SK-MEL-5 (cell line): ENCODE results near the genes AKTIP and SLC6A2.

RAMPAGE:
- cytosol, long total RNA: no peak
- long total RNA: no peak
- nucleus, long total RNA: no peak
Observed at GRCh38 chr16:53084941-53085857, 30.4 kb downstream of the CHD9 start.

DNA sequence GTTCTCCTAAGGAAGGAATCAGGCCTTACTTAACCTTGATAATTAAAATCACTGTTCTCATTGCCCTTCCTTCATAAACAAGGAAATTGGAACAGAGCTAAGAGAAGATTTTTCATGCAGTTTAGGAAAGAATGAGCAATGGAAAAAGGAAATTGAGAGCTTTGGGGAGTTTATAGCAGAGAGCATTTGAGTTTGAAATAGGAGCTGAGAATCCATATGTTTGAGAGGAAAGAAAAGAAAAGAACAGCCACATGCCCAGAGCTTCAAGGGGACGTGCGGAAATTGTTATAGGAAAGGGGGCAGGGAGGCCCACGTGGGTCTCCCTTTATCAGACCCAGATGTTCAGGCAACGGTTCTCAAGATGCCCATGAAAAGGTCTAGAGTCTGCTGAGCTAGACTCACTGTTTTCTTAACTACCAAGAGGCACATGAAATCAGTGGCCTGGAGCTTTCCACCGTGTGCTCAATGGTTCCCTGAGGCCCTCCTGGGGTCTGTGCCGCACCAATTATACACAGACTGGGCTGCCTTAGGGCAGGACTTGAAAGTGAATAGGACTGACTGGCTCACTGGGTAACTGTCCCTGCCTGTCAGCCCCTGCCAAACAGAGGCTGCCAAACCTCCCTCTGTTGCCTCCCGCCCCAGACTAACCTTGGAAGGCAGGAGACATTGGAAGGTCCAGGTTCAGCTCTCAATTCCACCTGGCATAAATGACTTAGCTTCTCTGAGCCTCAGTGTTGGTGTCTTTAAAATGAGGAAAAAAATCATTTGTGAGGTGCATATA is 31.3 kb downstream of the CHD9 start:
RAMPAGE:
- cytosol, long total RNA: no peak
- long total RNA: no peak
- nucleus, long total RNA: no peak

DNA sequence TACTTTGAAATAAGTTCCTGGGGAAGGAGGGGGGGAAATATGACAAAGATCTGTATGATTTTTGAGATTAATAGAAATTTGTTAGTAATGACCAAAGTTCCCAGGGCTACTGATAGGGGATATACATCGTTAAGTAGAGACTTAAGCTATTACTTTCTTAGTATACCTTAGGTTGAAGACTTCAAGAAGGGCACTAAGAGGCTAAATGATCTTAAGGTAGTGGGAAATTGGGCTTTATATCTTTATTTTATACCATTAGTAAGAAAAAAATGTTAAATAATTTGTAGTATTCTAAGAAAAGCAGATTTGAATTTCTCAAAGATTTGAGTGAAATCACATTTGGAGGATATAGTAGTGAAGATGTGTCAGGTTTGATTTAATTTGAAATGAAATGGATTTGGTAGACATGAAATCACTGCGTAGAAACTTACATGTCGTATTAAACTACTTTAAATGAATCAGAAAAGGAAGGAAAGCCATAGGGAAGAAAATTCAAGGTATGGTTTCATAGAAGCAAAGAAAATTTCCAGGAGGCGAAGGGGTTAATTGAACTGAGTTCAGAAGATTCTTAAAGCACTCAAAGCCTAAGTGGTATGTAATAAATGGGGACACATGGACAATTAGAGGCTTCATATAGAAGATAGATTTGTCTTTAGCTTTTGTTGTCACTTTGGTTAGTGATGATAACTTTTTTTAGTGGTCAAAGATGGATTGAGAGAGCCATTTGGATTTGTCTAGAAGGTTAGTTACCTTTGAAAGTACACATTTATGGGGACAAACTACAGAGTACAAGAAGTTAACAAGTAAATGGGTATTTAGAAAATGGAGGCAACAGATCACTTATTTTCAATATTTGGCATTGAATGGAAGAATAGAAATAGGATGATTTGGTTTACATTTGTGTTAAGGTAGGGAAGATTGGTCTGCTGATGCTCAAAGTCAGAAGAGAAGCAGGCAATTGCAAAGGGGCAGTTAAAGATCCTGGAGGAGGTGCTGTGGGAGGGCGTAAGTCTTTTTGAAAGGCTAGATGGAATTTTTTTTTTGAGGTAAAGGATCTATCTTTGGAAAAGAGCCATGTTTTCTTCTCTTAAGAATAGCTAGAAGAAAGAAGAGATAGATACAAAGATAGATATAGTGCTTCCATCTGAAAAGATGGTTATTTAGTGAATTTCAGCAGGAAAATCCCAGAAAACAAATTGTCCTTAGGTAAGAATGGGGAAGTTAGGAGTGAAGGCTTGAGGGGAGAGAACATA is 83.6 kb downstream of the CHD9 start:
RAMPAGE:
- cytosol, long total RNA: no peak
- long total RNA: no peak
- nucleus, long total RNA: no peak

RAMPAGE:
- cytosol, long total RNA: no peak
- long total RNA: no peak
- nucleus, long total RNA: no peak
Observed at GRCh38 chr16:53219594-53220185, 164.9 kb downstream of the CHD9 start.

GRCh38 chr16:53324119-53324547 is 110.1 kb upstream of the RBL2 start:
RAMPAGE:
- cytosol, long total RNA: no peak
- long total RNA: no peak
- nucleus, long total RNA: no peak

DNA sequence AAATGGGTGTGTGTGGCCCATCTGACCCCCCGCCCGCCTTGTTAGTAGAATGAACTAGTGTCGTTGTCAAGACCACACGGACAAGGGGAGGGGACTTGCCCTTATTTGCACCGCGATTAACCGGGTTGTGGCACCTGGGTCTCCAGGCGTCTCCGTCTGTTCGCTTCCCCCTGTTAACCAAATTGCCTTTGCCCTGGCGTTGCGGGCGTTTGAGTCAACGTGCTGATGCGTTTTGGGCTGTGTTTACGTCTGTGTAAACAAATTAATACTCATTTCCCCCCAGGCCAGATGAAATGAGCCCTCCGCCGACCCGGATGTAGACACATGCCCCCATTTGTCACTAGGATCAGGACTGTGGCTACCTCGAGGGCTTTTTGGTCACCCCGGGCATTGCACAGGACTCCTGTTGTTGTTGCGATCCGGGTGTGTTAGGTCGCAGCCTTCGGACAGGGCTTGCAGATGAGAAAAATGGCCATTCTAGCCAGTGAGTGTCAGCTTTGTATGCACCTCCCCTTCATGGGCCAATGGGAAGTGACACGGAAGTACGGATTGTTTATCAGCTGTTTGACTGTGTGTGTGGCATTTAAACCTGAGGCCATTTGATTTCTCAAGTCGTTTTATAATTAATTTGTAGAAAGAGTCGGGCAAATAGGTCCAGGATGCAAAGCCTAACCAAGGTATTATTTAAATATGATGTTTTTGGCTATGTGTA is 953 bp downstream of the RBL2 start:
RAMPAGE:
- cytosol, long total RNA: no peak
- long total RNA: no peak
- nucleus, long total RNA: no peak

RAMPAGE:
- cytosol, long total RNA: start-site peak on the minus strand at chr16:53503225-53503258, 112 and 73 reads in 2 replicates
- long total RNA: start-site peak on the minus strand at chr16:53503225-53503252, 78 and 50 reads in 2 replicates
- nucleus, long total RNA: start-site peak on the minus strand at chr16:53503225-53503252, 30 and 13 reads in 2 replicates
Observed at GRCh38 chr16:53502186-53503402, at the start of gene AKTIP. Gene AKTIP (minus strand): TSS chr16:53503209.

DNA sequence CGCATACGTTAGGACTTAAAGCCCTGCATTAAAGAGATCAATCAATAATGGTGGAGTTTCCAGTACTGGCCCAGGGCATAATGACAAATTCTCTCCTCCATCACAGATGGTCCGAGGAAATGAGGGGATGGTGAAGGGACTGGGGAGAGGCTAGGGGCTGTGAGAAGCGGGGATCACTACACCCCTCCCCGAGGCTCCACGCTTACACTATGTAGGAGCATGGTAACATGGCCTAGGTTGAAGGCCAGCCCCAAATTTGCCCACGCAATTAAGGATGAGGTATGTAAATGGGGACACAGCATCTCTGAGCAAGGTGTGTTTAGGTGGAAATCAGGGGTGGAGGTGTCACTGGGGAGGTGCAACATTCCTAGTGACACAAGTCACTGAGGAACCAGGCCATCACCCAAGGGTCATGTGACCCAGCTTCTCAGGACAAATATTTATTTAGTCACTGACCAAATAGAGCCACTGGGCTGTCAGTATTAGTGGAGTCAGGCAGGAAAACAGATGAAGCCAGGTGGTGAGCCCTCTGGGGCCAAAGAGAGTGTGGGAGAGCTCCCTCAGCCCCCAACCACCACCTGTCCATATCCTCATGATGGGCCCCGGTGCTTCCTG is 8.2 kb upstream of the AKTIP start:
RAMPAGE:
- cytosol, long total RNA: no peak
- long total RNA: no peak
- nucleus, long total RNA: no peak

DNA sequence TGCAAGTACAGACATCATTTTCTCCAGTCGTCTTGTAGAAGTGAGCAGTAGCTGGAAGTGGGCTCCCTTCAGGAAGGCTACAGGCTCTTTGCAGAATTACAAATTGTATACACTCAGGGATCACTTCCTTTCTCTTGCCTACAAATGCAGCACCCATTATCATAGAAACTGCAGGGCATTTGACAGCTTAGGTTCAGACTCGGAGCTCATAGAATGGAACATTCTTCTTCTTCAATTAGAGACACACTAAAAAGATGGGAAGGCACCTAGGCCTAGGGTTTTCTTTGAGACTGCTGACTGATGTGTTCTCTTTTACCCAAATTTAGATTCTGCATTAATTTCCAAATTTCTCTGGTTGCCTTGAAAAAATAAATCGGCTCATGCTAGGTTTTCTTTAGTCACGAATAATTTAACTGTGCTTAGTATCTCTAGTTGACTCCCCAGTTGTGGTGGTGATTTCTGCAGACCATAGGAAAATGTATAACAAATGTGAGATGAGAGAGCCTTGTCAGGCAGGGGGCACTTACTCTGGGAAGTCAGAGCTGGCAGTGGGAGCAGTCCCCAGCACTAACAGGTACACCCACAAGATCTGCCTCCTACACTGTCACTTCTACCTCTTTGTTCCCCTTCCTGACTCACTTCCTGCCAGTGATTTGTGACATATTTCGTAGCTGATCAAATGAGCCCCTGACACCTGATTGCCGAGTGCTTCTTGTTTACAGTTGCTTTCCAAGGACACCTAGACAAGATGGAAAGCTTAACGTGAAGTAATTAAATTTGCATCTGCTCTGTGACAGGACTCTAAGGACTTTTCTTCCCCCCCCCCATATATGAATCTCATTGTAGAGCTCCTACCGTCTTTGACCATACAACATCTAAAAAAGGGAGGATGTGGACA is 40.3 kb downstream of the FTO start:
RAMPAGE:
- cytosol, long total RNA: no peak
- long total RNA: no peak
- nucleus, long total RNA: no peak

GRCh38 chr16:53781143-53781524 is 77.2 kb downstream of the FTO start:
RAMPAGE:
- cytosol, long total RNA: no peak
- long total RNA: no peak
- nucleus, long total RNA: no peak

DNA sequence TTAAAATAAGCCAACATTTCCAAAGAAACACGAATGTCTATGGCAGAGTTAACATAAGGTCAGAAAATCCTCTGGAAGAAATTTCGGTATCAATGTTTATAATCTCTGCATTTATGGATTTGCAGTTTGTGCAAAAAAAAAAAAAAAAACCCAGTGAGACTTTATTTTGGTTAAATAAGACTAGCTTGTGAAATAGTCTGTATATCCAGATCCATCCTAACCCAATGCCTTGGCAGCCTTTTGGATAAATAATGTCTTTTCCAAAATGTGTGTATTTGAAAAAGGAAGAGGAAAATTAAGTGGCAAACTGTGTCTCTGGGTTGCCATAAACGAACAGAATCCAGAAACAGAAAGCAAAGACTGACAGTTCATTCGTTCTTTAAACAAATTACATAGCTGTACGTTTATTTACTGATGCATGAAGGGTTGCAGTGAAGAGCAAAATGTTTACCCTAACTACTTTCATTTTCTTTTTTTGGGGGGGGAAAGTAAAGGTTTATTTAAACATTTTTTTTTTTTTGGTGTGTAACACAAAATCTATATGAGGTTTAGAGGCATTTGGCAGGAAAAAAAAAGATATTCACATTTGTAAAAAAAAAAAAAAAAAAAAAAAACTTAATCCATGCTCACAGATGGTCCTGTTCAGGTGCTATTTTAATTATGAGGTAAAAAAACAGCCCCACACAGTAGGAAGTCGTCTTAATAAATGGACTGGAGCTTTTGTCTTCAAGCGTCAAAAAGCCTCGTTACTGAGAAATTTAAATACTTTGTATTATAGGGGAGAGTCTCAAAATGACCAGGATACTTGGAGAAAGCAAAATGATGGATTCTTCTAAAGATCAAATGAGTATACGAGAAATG is 245.8 kb downstream of the FTO start:
RAMPAGE:
- cytosol, long total RNA: no peak
- long total RNA: no peak
- nucleus, long total RNA: no peak

GRCh38 chr16:54125684-54126203 is 160.8 kb downstream of the IRX3 start:
RAMPAGE:
- cytosol, long total RNA: no peak
- long total RNA: no peak
- nucleus, long total RNA: no peak

GRCh38 chr16:54210555-54210982 is 76.0 kb downstream of the IRX3 start:
RAMPAGE:
- cytosol, long total RNA: no peak
- long total RNA: no peak
- nucleus, long total RNA: no peak

RAMPAGE:
- cytosol, long total RNA: no peak
- long total RNA: no peak
- nucleus, long total RNA: no peak
Observed at GRCh38 chr16:54235071-54235634, 51.4 kb downstream of the IRX3 start.

DNA sequence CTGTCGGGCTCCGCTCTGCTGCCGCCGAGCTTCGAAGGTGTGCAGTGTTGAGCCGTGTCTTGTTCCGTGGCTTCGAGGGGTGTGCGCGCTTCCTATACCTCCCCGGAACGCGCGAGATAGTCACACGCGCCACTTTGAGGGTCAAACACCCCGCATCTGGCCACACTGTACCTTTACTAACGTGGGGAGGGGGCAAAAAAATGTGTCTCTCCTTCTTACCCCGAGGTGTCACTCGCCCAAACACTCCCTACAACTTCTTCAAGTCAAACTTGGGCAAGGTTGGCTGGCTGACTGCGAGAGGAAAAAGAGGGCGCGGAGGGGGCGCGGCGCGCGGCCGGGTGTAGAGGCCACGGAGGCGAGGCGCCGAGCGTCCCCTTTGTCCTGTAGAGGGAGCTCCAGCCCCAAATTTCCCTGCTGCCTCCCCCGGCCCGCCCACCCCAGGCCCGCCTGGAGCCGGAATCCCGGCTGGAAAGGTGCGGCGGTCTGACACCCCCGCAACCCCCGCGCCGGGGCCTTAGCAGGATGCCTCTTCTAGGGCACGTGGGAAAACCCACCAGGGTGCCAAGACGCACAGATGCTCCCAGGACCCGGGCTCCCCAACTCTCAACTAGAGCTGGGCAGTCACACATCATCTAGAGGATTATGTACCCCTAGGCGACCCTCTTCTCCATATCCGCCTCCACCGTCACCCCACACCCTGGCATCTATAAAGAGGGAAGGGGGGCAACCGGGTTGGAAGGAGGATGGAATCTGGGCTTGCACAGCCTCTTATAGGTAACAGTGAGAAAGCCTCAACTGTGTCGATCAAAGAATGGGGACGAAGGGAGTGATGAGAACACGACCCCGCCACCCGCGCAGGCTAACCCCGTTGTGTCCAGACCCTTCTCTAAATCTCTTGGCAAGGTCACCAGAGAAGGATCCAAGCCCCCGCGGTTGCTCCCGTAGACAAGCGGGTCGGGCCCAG is 4.2 kb downstream of the IRX3 start:
RAMPAGE:
- cytosol, long total RNA: no peak
- long total RNA: no peak
- nucleus, long total RNA: no peak

RAMPAGE:
- cytosol, long total RNA: no peak
- long total RNA: no peak
- nucleus, long total RNA: no peak
Observed at GRCh38 chr16:54370682-54371079, 84.1 kb upstream of the IRX3 start.

DNA sequence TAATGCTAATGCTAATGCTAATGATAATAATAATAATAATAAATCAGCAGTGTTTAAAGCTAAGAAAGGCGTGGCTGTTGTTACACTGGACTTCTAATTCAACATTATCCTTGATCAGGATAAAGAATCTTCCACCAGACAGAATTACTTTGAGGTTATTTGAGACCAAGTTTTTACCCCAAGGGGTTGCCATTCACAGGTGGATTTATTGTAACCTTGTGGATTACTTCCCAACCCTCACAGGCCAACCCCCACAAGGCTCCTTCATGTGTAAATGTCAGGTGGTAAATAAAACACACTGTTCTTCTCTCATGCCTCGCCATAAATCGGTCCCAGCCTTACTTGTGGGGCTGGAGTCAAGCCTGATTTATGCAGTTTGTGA is 98.5 kb upstream of the IRX3 start:
RAMPAGE:
- cytosol, long total RNA: no peak
- long total RNA: no peak
- nucleus, long total RNA: no peak

DNA sequence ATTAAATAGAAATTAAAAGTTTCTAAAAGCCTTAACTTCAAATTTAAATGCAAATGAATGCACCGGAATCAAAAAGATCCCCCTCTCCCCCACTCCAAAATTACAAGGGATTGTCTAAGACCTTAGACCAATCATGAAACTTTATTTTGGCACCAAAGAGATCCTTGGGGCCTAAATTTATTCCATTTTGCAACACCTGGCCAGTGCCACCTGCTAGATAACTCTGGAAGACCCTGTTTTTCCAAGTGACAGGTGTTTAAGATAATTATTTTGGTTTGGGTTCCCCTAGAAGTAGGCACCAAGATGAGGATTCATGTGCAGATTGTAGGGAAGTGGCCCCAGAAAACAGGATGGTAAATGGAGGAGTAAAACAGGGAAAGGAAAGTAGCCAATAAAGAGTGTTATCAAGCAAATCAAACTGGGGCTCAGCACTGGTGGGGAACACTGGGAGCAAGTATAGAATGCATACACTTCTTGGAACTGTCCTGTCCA is 215.9 kb upstream of the IRX5 start:
RAMPAGE:
- cytosol, long total RNA: no peak
- long total RNA: no peak
- nucleus, long total RNA: no peak

DNA sequence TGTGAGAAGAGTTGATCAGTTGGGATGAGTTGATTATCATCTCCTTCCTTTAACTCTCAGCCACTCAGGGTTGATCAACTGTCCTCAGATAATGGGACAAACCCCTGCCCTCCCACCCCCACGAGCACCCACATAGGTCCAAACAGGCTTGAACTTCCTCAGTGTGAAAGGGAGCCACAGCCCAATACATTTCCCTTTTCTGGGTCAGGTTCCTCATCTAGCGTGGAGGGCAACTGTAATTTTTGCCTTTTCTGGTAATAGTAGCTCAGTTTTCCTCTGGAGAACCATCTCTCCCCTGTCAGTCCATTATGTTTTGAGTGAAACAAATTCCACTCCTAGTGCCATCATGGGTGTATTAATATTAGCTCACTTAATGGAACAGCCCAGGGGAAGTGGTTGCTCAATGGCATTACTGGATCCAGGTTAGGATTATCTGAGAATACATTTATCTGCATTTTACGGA is 544 bp upstream of the LPCAT2 start:
RAMPAGE:
- cytosol, long total RNA: no peak
- long total RNA: no peak
- nucleus, long total RNA: no peak

RAMPAGE:
- cytosol, long total RNA: no peak
- long total RNA: no peak
- nucleus, long total RNA: no peak
Observed at GRCh38 chr16:55655514-55656496, at the start of gene SLC6A2. Gene SLC6A2 (plus strand): TSS chr16:55655988.